CMK (cell line): ENCODE results near the genes MCTS2, BCL2L1, DNMT3B and MAPRE1.

DNA sequence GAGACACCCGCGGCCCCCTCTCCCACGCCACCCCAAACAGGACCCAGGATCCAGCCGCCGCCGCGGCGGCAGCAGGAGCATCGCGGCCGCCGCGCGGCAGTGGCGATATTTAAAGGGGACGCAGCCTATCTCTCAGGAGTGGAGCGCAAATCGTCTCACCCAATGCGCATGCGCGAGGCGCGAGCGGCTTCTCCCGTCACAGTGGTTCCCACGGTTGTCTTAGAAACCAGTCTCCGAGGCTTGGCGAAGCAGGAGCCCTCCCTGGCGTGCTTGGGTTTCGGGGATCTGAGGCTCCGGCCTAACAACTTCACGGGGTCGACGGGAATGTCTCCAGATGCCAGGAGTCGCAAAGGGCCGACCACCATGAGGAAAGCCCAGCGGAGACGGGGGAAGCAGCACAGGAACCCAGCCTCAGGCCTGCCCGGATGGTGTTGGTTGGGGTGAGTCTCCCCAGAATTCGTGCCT, 973.4 kb upstream of the DEFB115 start:
- RRBS: no CpG with 5 or more reads among the region's 40 CpGs

DNA sequence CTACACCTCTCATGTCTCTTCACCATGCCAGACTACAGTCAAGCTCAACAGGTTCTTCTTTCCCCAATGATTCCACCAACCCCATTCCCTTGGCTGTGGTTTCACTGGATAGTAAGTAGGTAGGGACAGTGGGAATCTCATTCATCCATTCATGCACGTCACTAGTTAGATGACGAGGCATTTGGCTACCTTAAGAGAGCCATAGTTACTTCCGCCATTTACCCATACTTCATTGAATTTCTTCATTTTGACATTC, 744.9 kb upstream of the DEFB115 start:
- RRBS: no CpG with 5 or more reads among the region's 3 CpGs

DNA sequence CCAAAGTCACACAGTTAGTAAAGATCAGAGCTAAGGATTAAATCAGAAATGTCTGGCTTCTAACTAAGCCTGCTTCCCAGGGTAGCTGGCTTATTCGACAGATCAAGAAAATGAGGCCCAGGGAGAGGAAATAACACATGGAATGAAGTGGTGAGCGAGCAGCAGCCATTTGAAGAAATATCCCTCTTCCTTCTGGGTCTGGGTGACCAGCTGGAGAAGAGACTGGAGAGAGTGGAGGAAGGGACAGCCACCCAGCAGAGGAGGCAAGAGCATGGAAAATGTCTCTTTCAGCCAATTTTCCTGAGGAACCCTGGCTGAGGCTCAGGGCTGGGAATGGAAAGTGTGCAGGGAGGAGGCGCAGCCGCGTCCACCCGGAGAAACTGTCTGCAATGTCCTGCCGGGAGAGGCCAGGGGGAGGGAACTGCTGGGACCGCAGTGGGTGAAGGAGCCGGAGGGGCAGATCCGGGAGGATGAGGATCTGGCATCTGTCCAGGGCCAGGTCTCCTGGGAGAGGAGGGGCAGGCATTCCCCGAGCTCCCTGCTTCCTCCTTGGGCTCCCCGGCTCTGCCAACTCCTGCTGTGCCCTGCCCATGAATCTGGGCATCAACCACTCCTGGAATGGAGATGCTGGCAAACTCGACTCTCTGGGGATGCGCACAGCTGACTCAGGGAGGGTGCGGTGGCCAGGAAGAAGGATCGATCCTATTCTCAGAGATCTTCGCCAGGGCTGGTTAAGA, 17.5 kb upstream of the HM13 start:
- RRBS: 70% methylated on average over 6 of the region's 17 CpGs

GRCh38 chr20:31546999-31548102, at the start of gene MCTS2:
MCTS2 (plus strand) TSS chr20:31547379.
- RRBS: 10% methylated on average over 10 of the region's 42 CpGs

GRCh38 chr20:31594255-31594689, 10.8 kb upstream of the ID1 start:
- RRBS: no CpG with 5 or more reads among the region's 7 CpGs

DNA sequence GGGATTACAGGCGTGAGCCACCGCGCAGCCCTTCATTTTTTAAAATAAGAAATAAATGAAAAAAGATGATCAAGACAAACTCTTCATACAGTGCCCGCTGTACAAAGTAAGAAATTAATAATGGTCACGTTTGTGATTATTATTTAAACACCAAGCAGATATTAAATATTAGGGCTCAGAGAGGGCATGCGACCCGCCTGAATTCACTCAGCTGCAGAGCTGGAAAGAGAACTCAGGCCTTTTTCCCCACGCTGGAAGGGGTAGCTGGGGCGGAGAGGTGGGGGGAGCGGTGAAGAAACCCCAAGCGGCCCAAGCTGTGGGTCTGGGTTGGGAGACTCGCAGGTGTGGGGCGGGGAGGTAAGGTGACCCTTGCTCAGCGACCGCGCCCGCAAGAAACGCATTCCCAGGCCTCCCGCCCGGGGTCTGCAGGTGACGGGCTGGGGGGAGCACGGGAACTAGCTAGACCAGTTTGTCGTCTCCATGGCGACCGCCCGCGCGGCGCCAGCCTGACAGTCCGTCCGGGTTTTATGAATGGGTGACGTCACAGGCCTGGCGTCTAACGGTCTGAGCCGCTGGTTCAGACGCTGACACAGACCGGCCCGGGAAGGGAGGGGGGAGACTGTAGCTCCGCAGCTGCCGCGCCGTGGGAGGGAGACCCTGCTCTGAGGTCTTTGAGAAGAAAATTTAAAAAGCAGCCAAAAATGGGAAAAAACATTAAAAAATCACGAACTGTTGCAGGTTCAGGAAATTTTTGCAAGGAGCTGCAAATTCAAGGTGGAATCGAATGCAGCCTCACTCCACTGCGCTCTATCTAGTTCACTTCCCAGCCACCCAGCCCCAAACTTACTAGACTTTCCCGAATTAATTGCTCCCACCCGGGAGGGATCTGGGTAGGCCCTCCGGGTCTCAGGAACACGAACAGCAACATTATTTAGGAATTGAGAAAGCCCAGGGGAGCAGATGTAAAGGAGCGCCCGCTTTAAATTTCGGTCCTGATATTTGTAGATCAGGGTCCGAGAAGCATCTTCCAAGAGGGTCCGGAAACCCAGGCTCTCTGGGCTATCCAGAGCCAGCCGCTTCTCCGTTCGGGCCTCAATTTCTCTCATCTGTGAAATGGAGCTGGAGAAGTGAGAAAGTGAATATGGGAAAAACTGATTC, 883 bp upstream of the ID1 start:
- RRBS: 2% methylated on average over 15 of the region's 57 CpGs

DNA sequence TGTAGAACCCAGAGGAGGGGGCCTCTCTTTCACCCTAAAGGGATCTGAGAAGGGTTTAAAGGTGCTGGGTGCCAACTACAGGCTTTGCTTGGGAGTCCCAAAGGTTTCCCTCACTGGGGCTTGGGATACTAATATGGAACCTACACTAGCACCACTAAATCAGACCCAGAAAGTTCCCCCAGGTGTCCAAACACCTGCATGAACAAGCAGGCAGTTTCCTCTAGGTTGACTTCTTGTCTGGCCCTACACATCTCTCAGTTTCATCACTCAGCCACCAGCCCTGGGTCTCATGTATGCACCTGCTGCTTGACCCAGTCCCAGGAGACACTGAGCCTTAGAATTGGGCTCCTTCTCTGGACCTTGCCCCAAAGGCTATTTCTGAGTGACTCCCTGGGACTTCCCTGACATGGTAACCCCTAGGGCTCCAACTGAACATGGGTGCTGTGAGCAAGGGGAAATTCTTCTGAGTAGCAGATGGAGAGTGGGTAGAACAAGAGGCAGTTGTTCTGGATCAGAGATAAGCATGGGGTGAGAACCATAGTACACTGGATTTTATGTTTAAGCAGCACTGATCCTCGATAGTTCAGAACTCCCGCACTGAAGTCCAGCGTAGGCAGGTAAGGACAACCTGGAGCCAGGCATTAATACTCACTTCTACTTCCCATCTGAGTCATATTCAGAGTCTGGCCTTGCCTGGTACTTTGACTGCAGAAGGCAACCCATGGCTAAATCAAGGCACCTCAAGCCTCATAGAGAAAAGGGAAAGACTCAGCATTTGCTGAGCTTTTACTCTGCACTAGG, 16.8 kb downstream of the BCL2L1 start:
- RRBS: no CpG with 5 or more reads among the region's 3 CpGs

GRCh38 chr20:31706423-31707109, 16.1 kb downstream of the BCL2L1 start:
- RRBS: no CpG with 5 or more reads among the region's 2 CpGs

- RRBS: no CpG with 5 or more reads among the region's 5 CpGs
These were observed 1.8 kb downstream of the BCL2L1 start for GRCh38 chr20:31720838-31721253.

GRCh38 chr20:31722069-31723170, at the start of gene BCL2L1:
BCL2L1 (minus strand) TSS chr20:31722868.
- RRBS: 2% methylated on average over 17 of the region's 41 CpGs

DNA sequence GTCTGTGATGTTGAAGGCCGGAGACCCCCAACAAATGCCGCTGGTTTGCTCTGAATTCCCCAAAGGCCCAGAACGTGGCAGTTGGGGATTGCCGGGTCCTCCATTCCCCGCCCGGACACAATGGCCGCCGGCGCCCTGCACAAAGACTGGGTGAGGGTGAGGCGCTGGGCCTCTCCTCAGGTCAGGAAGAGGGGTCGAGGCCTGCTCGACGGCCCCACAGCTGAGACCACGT, 419 bp upstream of the BCL2L1 start:
- RRBS: 1% methylated on average over 4 of the region's 14 CpGs

- RRBS: under 1% methylated on average over 7 of the region's 29 CpGs
These were observed 3.3 kb downstream of the MYLK2 start for GRCh38 chr20:31822189-31823064.

DNA sequence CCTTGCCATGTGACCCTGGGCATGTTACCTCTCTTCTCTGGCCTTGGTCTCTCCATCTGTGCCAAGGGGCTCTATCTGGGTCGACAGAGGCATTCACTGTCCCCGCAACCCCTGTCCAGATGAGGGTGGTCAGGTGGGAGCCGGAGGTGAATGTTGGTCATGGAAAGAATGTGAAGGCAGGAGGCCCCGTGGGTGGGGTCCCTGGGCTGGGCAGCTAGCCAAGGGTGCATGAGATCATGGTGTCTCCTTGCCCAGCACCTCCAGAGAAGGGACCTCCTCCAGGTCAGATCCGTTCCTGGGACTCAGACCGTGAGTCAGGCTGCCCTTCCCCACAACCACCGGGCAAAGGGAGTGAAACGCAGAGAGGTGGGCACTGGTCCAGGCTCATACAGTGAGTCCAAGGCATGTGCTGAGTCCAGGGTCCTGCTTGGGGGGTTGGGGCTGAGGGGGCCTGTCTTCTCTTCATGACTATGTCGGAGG, 3.5 kb downstream of the FOXS1 start:
- RRBS: no CpG with 5 or more reads among the region's 9 CpGs

- RRBS: no CpG with 5 or more reads among the region's 9 CpGs
These were observed 29.6 kb downstream of the POFUT1 start for GRCh38 chr20:32237120-32237931.

DNA sequence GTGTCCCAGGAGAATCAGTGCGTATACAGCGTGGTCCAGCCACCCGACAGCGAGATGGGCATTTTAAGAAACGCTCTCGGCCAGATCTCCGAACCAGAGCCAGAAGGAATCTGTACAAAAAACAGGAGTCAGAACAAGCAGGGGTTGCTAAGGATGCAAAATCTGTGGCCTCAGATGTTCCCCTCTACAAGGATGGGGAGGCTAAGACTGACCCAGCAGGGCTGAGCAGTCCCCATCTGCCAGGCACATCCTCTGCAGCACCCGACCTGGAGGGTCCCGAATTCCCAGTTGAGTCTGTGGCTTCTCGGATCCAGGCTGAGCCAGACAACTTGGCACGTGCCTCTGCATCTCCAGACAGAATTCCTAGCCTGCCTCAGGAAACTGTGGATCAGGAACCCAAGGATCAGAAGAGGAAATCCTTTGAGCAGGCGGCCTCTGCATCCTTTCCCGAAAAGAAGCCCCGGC, 75.3 kb downstream of the ASXL1 start:
- RRBS: 99% methylated on average over 1 of the region's 14 CpGs

DNA sequence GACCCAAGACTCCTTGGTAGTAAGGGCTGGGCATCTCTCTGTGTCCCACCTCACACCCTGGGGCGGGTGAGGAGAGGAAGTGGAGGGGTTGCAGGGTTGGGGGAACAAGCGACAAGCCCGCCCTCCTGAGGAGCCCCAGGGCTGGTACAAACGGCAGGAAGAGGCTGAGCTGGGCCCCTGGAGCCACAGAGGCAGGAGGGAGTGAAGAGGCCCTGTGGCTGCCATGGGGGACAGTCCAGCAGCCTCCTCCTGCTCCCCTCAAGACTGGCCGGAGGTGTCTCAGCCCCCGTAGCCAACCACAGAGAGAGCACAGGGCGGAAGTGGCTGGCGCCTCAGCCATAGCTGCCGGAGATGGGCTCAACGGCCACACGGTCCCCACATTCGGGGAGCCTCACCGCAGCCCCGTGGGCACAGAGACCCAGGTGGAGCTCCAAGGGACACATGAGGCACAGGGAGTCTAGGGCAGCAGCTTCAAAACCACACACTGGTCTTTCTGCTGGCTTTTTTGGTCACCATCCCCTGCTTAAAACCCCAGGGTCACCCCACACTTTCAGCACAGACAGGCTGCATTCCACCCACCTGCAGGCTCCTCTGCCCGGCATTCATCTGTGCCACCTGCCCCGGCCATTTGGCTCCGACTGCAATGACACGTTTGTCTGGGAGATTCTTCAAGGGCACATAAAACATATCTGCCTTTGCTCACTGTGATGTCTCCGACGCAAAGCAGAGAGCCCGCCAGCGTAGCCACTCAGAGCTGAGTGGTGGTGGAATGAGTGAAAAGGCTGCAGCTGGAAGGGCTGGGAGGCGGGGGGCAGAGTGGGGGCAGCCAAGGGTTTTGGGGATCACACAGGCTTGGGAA, 459 bp downstream of the C20orf203 start:
- RRBS: 2% methylated on average over 5 of the region's 23 CpGs

DNA sequence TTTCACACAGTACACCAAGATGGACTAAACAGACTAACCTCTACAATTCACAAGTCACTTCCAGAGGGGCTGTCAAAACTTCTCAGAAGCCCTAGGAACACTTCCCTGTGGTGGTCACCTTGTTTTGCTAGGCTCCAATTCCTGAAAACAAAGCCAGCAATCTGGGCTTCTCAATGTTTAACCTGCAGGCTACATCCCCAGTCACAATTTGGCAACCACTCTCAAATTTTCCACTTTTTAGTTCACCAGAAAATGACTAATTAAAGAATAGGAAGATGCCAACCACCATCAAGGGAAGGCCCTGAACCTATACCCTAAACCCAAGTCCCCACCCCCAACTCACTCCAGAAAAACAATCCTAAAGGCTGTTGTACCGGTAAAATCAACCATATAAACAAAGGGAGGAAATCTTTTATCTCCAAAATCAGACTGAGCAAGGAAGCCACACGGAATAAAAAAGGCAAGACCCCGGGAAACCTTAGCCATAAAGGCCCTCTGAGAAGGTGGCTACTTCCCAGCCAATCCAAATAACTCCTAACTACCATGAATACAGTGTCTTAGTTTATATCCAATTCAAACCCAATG, 34.4 kb upstream of the C20orf203 start:
- RRBS: 85% methylated on average over 3 of the region's 3 CpGs

DNA sequence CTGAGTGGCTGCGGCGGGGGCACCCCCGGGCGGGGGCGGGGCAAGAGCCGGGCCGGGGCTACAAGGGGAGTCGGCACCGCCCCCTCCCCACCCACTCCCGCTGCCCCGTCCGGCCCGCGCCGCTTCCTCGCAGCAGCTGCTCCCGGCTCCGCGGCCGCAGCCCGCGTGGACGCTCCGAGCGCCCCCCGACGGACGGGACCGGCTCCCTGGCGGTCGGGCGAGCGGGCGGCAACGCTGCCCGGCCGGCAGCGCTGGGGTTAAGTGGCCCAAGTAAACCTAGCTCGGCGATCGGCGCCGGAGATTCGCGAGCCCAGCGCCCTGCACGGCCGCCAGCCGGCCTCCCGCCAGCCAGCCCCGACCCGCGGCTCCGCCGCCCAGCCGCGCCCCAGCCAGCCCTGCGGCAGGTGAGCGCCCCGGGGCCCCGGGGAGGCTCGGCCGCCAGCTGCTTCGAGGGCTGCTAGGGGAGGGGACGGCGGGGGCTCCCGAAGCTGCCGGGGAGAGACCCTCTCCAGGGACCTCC, at the start of gene DNMT3B:
Gene DNMT3B, plus strand, starts transcription at position 90 of the 520 bp plus-strand sequence.
- RRBS: 1% methylated on average over 59 of the region's 68 CpGs

- RRBS: under 1% methylated on average over 59 of the region's 97 CpGs
These were observed at the start of gene MAPRE1 for GRCh38 chr20:32819605-32820570. MAPRE1 (plus strand) TSS chr20:32819954.

DNA sequence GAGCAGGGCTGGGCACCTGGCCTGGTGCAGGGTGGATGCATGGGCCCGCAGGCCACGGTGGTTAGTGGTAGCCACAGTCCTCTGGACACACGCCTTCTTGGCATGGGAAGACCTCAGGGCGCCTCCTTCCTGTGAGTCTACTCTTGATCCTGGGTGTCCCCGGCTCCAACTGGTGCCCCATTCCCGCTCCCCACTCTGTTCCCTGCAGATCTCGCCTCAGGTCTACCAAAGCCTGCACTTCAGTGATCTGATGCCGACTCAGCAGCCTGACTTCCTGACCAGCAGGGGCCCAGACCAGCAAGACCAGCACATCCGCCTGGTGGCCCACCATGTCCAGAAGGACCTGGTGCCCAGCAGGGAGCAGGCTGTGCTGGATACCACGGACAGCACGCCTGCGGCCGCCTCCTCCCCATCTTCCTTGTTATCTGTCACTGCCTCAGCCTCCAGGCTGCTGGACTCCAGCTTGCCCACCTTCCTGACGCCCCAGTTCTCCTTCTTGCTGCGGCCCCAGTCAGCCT, 43.2 kb downstream of the SUN5 start:
- RRBS: no CpG with 5 or more reads among the region's 15 CpGs